ENCODE results near the gene MRPL30.

DNA sequence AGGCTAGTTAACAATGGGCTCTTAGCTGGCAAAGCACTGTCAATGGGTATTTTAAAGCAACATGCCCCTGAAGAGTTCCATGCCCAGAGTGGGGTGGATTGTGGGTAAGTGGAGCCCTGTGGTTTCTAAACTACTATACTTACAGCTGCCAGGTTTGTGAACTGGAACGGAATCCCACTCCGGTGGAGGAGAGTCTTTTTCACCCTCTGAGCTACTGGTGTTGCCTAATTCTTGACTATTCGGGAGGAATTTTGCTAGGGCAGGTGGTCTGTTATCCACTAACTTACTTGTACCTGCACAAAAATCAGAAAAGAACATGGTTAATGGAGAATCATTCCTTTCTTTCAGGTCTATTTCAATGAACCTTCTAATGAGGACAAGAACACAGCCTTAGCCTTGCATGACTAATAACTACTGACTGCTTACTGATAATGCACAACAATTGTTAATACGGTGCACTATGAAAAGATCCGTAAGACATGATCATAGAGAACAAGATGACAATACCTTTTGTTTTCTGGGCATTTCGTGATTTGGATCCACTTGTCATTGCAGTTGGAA lies 52.7 kb downstream of the ZAP70 start:
- PRO-cap, result no peak
- RRBS, result no CpG with 5 or more reads among the region's 6 CpGs

GRCh38 chr2:97965001-97965559 lies 30.7 kb downstream of the TMEM131 start:
- PRO-cap, result no peak
- RRBS, result no CpG with 5 or more reads among the region's 16 CpGs

DNA sequence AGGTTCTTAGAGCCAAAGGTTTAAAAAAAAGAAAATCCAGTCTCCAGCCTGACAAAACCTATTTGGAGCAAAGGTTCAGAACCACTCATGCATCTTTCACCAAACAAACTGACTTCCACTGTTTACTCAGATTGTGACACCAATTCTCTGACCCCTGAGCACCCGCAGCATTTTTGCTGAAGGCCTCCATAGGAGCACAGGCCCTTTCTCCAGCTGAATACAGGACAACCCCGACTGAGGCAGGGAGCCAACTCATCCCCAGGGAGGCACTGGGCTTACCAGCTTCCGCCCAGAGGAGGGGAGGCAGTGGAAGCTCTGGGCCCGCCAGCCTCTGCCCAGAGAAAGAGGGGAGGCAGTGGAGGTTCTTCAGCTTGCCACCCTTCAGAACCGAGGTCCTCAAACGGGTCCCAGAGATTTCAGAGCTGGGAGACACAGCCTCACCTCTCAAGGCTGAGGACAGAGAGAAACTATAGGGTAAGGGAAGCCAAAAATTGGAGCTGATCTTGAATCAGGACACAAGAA lies 50.9 kb upstream of the CNGA3 start:
- PRO-cap, result unidirectional peak, plus-strand start at position 307 of the sequence
- RRBS, result no CpG with 5 or more reads among the region's 6 CpGs

DNA sequence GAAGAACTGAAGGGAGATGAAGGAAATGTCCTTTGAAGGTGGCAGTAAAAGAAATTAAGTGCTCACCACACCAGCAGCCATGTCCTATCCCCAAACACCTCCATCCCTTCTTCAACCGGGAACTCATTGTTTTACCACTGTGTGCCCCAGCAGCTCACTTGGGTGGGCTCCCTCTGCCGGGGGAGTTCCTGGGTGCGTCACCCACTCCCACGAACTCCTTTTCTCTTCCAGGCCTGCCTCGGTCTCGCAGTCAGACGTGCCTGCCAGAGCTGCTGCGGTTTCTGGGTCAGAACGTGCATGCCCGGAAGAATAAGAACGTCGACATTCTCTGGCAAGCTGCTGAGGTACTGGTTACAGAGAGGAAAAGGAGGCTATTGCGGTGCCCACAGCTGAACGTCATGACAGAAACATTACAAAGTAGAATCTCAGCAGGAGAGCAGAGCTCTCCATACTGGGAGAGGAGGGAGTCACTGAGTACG lies 35.7 kb downstream of the COA5 start:
- PRO-cap, result no peak
- RRBS, result 89% methylated on average over 2 of the region's 15 CpGs

- PRO-cap, result no peak
- RRBS, result no CpG with 5 or more reads among the region's 7 CpGs
Observed at GRCh38 chr2:98606368-98606726, 2.0 kb downstream of the COA5 start.

- PRO-cap, result no peak
- RRBS, result no CpG with 5 or more reads among the region's 6 CpGs
Observed at GRCh38 chr2:98607570-98607984, 735 bp downstream of the COA5 start.

- PRO-cap, result no peak
- RRBS, result no CpG with 5 or more reads among the region's 6 CpGs
Observed at GRCh38 chr2:98615378-98616132, 7.2 kb downstream of the UNC50 start.

DNA sequence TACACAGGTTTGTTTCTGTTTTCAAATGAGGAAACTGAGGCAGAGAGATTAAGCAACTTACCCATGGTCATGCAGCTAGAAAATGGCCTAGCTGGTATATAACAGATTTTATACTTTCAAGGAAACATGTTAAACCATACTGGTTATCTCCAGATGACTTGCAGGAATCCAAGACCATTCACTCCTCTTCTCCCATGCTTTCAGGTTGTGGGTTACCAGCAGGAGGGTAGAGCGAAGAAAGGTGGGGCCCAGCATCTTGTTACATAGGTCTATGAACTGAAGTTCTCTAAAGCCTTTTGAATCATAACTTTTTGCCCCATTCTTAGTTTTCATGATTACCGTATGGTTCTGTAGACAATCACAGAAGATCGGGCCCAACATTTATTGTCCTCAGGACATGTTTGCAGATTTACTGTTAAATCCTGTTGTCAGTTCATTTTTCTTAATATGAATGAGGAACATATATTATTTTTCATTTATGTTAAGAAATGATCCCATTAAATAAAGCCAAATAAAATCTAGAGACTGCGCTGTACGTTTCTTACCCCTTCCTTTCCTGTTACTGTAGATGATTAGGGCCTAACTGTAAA lies 8.4 kb downstream of the UNC50 start:
- PRO-cap, result no peak
- RRBS, result no CpG with 5 or more reads among the region's 5 CpGs

DNA sequence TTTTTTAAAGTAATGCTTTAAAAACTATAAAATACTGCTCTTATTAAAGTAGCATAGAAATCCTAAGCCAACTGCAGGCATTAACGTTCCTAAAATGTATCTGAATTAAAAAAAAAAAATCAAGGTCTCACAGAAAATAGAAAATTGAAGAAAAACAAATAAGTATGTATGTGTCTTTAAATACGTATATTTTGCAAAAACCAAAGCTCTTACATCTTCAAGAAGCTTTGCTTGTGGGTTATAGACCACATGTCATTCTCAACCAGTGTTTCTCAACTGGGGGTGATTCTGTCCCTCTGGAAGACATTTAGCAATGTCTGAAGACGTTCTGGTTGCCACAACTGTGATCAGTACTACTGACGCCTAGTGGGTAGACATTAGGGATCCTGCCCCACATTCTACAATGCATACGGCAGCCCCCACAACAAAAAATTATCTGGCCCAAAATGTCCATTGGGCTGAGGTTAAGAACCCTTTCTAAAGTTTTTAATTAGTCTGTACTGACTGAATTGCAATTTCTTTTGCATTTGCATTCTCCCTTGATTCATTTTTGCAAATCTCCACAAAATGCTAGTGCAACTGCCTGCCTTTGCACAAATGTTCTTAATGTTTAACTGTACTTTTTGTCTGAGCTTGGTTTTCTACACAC lies 48.4 kb downstream of the UNC50 start:
- PRO-cap, result no peak
- RRBS, result no CpG with 5 or more reads among the region's 5 CpGs

DNA sequence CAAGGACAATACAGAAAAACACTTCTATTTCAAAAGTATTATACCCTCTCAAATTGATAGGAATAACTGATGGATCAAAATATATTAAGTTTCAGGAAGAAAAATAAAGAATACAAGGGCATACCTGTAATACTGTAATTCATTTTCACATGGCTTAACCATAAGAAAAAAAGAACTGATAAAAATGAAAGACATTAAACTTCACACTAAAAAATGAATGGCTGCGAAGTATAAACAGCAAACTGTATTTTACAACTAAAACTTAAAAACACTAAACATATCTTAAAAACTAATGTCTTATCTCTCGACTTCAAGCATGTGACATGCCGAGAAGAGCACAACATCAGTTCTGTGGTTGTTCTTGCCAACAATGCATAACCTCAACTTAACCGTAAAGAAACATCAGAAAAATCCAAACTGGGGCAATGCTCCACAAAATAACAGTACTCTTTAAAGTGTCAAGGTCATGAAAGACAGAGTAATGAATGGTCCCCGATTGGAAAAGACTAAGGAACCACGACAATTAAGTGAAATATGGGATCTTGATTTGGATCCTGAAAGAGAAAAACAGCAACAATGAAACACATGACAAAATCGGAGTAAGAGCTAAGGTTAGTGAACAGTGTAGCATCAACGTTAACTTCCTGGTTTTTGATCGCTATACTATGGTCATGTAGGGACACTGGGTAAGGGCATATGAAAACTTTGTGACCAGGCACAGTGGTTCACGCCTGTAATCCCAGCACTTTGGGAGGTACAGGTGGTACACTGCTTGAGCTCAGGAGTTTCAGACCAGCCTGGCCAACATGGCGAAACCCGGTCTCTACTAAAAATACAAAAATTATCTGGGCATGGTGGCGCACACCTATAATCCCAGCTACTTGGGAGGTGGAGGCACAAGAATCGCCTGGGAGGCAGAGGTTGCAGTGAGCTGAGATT lies 55.1 kb downstream of the UNC50 start:
- PRO-cap, result no peak
- RRBS, result no CpG with 5 or more reads among the region's 14 CpGs

- PRO-cap, result bidirectional peak, plus-strand start at chr2:98702649, minus-strand start at chr2:98702546
- RRBS, result no CpG with 5 or more reads among the region's 7 CpGs
Observed at GRCh38 chr2:98702012-98702730, 28.8 kb downstream of the MGAT4A start.

GRCh38 chr2:98749116-98749632 lies 18.2 kb upstream of the MGAT4A start:
- PRO-cap, result no peak
- RRBS, result no CpG with 5 or more reads among the region's 3 CpGs

- PRO-cap, result no peak
- RRBS, result no CpG with 5 or more reads among the region's 10 CpGs
Observed at GRCh38 chr2:99155767-99156372, 1.1 kb downstream of the LIPT1 start.

GRCh38 chr2:99171068-99171768 lies 9.6 kb downstream of the MITD1 start:
- PRO-cap, result no peak
- RRBS, result no CpG with 5 or more reads among the region's 3 CpGs

- PRO-cap, result unidirectional peak, plus-strand start at chr2:99180761; bidirectional peak, plus-strand start at chr2:99181152, minus-strand start at chr2:99180987; bidirectional peak, plus-strand start at chr2:99181480, minus-strand start at chr2:99181312
- RRBS, result 4% methylated on average over 19 of the region's 41 CpGs
Observed at GRCh38 chr2:99180598-99181678, at the start of gene MRPL30. MRPL30 (plus strand) TSS chr2:99181184.

GRCh38 chr2:99181728-99182151 lies 756 bp downstream of the MRPL30 start:
- PRO-cap, result no peak
- RRBS, result no CpG with 5 or more reads among the region's 9 CpGs

GRCh38 chr2:99197877-99198504 lies 17.0 kb downstream of the MRPL30 start:
- PRO-cap, result no peak
- RRBS, result no CpG with 5 or more reads among the region's 4 CpGs

GRCh38 chr2:99317049-99317798 lies 16.2 kb upstream of the LYG1 start:
- PRO-cap, result no peak
- RRBS, result no CpG with 5 or more reads among the region's 7 CpGs

DNA sequence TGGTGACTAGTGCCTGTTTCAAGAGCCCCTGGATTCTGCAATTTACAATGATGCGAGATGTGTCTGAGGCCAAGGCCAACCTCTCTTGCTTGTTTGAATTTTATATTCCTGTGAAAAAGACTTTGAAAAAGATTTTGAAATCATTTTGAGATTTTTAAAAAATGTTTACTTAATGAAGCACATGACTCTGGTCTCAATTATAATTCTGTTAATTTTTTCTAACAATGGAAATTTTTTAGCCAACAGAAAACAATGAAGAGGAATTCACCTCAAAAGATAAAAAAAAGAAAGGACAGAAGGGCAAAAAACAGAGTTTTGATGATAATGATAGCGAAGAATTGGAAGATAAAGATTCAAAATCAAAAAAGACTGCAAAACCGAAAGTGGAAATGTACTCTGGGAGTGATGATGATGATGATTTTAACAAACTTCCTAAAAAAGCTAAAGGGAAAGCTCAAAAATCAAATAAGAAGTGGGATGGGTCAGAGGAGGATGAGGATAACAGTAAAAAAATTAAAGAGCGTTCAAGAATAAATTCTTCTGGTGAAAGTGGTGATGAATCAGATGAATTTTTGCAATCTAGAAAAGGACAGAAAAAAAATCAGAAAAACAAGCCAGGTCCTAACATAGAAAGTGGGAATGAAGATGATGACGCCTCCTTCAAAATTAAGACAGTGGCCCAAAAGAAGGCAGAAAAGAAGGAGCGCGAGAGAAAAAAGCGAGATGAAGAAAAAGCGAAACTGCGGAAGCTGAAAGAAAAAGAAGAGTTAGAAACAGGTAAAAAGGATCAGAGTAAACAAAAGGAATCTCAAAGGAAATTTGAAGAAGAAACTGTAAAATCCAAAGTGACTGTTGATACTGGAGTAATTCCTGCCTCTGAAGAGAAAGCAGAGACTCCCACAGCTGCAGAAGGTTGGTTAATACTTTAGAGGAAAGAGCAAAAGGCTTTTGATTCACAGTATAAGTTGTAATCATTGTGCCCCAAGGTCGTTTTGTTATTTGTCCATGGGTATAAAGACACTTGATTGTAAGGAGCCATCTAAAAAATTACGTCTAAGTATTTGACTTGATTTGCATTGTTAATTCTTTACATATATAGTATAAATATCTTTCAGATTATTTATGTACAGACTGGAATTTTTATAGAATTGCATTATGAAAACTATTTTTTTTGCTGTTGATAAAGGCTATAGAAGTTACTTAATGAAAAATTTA lies 24.1 kb downstream of the EIF5B start:
- PRO-cap, result no peak
- RRBS, result no CpG with 5 or more reads among the region's 12 CpGs

GRCh38 chr2:99593298-99593843 lies 103.6 kb upstream of the REV1 start:
- PRO-cap, result no peak
- RRBS, result 87% methylated on average over 9 of the region's 32 CpGs

Measured in Caco-2 (cell line).